Paraaortic lymph node (tissue), 1 donor: ENCODE measurements around the genes UGT2B28 and SMR3B.

DNA sequence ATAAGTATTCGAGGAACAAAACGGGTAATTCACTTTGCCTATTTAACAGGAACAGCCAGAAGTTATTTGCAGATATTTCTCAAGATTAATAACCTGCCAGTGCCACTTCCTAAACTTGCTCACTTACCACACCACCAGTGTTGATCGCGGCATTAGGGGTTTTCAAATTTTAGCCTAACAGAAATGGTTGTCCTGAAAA, 808 bp downstream of the YTHDC1 start:
- PRO-cap, result no peak

DNA sequence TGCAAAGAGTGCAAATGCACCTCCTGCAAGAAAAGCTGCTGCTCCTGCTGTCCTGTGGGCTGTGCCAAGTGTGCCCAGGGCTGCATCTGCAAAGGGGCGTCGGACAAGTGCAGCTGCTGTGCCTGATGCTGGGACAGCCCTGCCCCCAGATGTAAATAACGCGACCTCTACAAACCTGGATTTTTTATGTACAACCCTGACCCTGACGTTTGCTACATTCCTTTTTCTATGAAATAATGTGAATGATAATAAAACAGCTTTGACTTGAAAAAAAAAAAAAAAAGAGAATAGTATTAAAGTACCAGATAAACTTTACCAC, 26.5 kb upstream of the YTHDC1 start:
- PRO-cap, result no peak

- PRO-cap, result no peak
Observed at GRCh38 chr4:68906409-68907247, 45.0 kb downstream of the UGT2A3 start.

- PRO-cap, result no peak
Observed at GRCh38 chr4:68948312-68948703, 3.3 kb downstream of the UGT2A3 start.

DNA sequence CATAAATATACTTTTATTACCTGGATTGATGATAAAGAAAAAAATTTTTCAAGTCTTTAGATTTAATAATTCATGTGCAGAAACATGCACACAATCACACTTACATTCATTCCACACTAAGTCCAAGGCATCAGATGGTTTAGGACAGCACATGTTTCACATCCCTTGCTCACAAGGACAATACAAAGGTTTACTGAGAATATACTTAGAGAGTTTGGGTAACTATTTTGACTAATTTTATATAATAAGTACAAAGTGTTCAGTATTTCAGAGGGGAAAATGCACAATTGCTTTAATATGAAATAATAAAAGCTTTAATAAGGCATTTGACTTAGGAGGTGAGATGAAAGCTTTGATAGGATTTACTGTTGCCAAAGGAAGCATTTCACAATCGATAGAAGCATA, 370 bp upstream of the UGT2A3 start:
- PRO-cap, result no peak

- PRO-cap, result no peak
Observed at GRCh38 chr4:68960985-68961466, 9.4 kb upstream of the UGT2A3 start.

- PRO-cap, result no peak
Observed at GRCh38 chr4:69034442-69035029, 61.7 kb upstream of the UGT2B7 start.

- PRO-cap, result no peak
Observed at GRCh38 chr4:69104901-69105153, 8.6 kb downstream of the UGT2B7 start.

- PRO-cap, result no peak
Observed at GRCh38 chr4:69280422-69280628, at the start of gene UGT2B28. Gene UGT2B28, plus strand, starts transcription at chr4:69280475.

- PRO-cap, result no peak
Observed at GRCh38 chr4:69831563-69832170, 28.3 kb downstream of the SULT1E1 start.

DNA sequence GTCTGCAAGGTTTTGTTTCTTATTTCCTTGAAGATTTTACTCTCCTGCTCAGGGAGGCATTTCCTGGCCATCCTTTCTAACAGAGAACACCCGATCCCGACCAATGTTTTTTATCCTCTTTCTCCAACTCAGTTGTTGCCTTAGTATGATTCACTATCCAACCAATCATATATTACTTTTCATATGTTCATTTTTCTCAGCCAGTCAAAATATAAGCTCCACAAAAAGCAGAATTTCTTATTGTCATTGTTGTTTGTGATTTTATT, 38.8 kb upstream of the PRR27 start:
- PRO-cap, result no peak

GRCh38 chr4:70382965-70383403, at the start of gene SMR3B:
Gene SMR3B, plus strand, starts transcription at chr4:70383131.
- PRO-cap, result no peak

DNA sequence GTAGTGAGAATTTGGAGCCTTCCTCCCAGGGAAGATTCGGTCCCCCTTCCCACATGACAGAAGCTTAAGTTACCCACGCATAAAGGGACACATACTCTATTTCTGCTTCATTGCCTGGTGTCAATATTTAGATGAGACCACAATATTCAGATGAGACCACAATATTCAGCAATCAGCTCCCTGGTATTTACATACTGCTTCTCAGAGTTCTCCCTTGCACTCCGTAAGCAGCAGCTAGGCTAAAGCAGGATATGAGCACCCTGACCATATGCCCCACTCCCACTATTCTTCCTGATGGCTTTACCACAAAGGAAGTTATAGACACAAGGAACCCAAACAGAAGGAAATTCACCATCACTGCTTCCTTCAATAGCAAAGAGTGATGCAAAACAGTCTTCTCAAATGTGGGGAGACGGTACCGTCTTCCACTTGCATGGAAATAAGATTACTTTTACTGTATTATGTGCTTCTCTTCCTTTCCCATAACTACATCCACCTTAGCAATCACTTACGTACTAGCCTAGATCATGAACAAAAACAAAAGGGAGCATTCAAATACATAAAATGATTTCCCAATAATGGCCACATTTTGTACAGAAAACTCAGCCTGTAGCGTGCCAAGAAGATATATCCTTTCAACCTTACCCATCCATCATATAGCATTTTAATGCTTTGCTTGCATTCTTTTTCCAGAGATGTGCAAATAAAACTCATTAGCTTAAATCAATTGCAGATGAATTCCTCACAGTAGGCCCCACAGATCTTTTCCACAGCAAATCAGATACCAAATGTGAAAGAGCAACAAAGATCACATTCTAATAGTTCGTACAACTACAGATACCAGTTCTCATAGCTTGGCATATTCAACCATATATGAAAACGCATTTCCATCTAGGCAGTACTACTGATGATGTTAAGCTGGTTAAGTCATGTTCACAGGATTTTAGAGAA, 20.9 kb downstream of the GRSF1 start:
- PRO-cap, result no peak

- PRO-cap, result no peak
Observed at GRCh38 chr4:70831302-70831775, 8.4 kb downstream of the GRSF1 start.

GRCh38 chr4:70982456-70983203, 10.8 kb upstream of the DCK start:
- PRO-cap, result no peak

- PRO-cap, result no peak
Observed at GRCh38 chr4:71784280-71784573, 348 bp upstream of the GC start.

DNA sequence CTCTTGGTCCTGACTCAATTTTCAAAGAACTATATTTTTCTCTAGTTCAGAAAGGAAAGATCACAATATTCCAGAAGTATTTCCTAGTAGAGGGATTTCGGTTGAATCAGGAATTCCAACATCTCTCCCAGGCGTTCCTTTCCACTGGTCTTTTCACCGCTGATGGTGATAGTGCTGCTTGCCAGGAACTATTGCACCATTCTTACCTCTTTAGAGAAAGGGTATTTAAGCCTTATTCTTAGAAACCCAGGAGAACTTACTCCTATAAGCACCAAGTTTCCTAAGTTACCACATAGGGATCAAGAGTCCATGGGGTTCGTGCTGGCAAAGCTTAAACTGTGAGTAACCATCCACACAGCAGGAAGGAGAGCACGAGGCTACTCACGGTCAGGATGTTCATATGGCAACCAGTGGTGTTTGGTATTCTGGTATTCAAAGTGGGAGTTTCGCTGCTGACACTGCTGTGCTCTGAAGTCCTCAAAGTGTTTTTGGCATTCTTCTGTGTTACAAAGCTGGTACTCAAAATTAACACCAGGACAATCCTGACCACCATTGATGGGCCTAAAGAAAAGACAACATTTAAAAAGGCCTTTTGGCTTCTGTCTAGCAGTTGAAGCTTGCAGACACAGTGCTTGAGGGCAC, 257.0 kb downstream of the ADAMTS3 start:
- PRO-cap, result no peak

GRCh38 chr4:72567706-72568812, 962 bp downstream of the ADAMTS3 start:
- PRO-cap, result unidirectional peak, plus-strand start at chr4:72568048; bidirectional peak, plus-strand start at chr4:72568254, minus-strand start at chr4:72568129

DNA sequence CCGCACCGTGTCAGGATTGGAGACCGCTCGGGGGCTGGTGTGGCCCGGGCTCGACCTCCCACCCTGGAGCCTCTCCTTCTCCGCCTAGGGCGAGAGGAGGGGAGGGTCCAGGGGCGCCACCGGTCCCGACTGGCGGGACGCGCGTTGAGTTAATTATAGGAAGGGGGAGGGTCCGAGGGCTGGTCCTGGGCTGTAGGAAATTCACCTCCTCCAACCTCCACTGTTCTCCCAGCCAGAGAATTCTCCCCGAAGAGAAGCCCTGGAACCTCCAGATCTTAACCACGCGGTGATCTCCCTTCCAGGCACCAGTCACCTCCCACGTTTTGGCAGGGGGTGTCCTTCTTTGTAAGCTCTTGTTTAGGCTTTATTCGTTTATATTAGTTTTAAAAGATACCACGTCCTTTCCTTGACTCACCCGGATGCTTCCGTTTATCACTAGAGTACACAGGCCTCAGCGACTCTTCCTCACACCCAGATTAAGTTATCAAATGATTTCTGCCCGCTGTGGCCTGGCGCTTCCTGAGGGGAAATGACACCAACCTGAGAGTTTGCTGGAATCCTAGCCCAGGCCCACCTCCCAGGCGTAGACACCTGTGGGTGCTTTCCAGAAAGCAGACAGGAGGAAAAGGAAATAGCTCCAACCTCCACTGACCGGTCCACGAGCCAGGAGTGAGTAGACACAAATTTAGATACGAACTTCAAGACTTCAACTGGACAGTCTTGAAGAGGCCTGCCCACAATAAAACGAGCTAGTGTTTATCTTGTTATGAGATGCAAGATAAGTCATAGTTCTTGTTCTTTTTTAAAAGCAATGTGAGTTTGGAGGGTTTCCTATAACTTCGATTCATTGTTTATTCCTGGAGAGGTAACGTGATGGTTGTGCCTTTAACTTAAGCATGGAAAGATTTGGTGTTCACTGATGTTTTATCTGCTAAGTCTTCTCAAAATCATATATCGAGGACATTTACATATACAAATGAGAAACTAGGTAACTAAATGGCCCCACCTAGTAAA, 747 bp upstream of the ADAMTS3 start:
- PRO-cap, result bidirectional peak, plus-strand start at position 647 of the sequence, minus-strand start at position 478 of the sequence

DNA sequence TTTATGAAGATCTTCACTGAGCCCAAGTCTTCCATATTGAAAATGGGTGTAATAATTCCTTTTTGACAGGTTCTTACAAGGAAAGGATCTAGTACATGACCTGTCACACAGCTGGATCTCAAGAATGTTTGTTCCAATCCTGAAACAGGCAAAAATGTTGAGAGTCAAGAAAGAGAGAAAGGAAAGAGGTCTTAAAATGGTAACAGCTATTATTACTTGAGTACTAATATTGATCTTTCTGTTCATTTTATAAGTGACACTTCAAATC, 100.4 kb downstream of the COX18 start:
- PRO-cap, result no peak